SJCRH30 (cell line): ENCODE measurements around the genes FABP6, SLU7 and GABRA6.

GRCh38 chr5:157912599-157913416, 53.9 kb upstream of the CLINT1 start:
- RAMPAGE, long total RNA = no peak

GRCh38 chr5:158026178-158027048, 167.5 kb upstream of the CLINT1 start:
- RAMPAGE, long total RNA = no peak

- RAMPAGE, long total RNA = no peak
These were observed 335.7 kb upstream of the CLINT1 start for GRCh38 chr5:158194390-158195240.

DNA sequence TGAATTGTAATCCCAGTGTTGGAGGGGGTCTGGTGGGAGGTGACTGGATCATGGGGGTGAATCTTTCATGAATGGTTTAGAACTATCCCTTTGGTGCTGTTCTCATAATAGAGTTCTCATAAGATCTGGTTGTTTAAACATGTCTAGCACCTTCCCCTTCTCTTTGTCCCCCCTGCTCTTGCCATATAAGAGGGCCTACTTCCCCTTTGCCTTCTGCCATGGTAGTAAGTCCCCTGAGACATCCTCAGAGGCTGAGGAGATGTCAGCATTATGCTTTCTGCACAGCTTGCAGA, 577.7 kb upstream of the CLINT1 start:
- RAMPAGE, long total RNA = no peak

DNA sequence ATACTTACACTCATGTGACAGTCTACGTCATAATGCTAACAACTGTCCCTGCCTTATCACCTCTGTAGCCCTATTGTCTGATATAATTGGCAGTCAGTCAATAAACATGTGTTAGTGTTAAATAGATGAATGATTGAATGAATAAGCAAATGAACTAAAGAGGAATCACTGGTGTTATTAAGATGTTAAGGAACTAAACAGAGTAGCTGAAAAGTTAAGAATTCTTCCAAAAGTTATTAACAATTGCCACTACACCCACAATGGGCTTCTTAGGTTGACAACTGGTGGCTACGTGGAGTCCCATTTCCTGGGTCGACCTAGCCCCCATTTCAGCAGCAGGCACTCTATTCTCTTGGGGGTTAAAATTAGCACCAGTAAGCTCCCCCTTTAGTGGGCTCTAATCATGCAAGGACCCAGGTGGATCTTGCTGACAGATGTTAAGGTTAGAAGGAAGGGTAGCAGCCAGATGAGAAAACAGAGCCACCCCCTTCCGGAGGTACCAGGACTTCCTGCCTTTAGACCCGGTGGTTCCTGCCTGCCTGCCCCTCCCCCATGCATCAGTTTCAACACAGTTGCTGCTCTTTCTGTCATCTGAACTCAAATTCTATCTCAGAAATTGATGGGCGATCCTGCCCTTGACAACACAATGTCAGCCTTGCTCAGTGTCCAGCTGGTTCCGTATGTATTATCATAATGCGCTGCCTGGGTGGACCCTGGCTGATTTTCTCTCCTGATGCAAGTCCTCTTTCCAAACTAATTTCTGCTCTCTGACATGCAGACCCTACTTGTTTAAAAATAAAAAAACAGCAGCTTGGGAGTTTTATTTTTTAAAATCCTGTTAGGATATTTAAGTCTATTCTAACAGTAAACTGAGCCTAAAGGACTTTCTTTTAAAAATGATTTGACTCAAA, 287.4 kb downstream of the EBF1 start:
- RAMPAGE, long total RNA = no peak

DNA sequence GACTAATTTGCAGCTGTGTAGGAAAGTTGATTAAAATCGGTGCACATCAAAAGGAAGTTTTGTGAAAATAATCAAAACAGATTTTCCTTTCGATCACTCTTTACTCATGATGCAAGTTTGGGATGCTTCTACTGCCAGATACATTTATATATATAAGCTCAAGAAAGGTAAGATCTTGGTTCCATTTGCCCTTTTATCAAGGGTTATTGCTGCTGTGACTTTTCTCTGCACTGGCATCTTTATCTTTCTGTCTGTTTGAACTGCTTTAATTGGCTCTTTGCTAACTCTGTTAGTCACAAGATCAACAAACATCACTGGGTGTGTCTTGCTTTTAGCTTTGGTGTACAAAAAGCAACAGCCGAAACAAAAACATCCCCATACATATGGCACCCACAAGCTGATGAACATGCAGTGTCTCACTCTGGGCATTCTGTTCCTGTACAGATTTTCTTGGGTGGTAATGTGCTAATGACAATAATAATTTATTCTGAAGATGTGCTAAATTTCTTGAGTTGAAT, 96.8 kb downstream of the EBF1 start:
- RAMPAGE, long total RNA = no peak

- RAMPAGE, long total RNA = no peak
These were observed 13.2 kb downstream of the RNF145 start for GRCh38 chr5:159195889-159196759.

DNA sequence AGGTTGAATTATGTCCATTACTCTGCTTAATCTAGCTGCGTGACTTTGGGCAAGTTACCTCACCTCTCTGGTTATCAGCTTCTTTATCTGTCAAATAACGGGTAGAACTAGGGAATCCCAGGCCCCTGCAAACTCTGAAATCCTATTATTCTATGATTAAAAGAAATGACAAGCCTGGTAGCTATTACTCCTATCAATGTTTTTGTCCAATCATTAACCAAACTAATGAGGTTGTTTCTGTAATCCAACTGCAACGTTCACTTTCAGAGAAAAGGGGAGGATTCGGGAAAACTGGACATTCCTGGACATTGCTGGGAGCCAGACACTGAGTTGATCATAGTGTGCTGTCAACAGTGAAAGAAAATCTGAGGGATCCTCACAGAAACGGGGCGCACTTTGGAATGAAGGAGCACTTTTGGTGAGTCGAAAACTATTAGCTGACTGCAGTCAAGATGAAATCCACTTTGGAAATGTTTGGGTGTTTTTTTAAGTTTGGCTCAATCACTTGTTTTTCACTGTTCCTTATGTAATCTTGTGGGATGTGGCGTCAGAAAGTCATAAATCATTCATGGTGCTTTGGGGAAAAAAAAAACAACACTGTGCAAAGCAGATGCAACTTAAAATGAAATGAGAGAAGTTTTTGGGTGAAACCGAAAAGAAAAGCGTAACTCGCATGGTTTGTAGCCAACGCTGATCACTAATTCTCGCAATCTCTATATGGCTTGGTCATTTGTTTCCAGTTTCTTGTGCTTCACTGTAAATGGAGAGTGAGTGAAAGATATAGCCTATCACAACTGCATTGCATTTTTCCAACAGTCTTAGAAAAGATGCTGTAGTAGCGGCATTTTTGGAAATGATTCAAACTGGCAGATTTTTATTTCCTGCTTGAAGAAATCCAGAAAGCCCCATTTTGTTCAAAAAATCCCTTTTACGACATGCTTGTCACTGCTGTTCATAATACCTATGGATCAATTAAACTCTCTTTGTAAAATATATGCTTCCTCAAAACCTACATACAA, 51.2 kb upstream of the ADRA1B start:
- RAMPAGE, long total RNA = no peak

GRCh38 chr5:160061643-160062004, 52.7 kb downstream of the TTC1 start:
- RAMPAGE, long total RNA = no peak

GRCh38 chr5:160077625-160078385, 41.4 kb downstream of the PWWP2A start:
- RAMPAGE, long total RNA = no peak

DNA sequence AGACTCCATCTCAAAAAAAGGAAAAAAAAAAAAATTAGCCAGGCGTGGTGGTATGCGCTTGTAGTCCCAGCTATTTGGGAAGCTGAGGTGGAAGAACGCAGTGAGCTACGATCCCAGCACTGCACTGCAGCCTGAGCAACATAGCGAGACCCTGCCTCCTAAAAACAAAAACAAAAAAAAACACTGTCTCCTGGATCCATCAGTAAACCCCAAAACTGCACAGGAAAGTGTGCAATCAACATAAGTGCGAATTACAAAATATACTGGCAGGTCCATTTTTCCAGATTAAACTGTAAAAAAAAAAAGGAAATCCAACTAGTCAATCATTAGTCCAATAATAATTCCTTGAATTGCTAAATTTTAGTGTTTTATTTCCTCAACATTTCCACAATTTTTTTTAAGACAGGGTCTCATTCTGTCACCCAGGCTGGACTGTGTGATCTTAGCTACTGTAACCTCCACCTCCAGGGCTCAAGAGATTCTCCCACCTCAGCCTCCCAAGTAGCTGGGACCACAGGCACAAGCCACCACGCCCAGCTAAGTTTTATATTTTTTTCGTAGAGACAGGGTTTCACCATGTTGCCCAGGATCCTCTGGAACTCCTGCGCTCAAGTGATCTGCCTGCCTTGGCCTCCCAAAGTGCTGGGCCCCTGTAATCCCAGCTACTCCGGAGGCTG, 3.4 kb downstream of the PWWP2A start:
- RAMPAGE, long total RNA = no peak

- RAMPAGE, long total RNA = no peak
These were observed 14.1 kb upstream of the PWWP2A start for GRCh38 chr5:160132908-160134181.

- RAMPAGE, long total RNA = no peak
These were observed at the start of gene FABP6 for GRCh38 chr5:160229032-160229593. TSS of gene FABP6 (plus strand) at chr5:160229506.

DNA sequence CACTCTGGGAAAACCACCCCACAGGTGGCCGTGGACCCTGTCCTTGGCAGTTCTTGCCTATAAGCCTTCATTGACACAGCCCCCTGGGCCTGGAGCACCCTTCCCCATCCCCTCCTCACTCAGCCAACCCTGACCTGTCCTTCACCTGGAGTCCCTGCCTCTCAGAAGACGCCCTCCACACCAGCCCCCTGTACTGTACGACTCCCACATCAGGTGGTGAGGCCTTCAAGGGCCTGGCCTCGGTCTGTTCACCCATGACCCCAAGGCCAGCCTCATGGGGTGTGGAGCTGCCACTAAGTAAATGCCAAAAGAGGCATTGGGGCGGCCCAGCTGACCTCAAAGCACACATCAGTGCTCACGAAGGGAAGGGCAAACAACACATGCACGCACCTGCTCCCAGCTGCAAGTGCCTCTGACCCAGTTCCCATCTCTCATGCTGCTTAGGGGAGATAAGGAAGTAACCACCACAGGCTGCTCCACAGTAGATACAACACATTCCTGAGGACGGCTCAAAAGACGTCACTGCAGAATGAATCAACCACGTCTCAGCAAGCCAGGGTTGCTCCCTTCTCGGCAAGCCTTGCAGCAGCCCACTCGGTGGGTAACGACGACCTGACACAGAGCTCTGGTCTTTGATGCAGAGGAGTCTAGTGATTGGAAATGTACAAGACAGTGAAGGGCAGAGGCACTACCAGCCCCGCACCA, 31.5 kb downstream of the FABP6 start:
- RAMPAGE, long total RNA = no peak

DNA sequence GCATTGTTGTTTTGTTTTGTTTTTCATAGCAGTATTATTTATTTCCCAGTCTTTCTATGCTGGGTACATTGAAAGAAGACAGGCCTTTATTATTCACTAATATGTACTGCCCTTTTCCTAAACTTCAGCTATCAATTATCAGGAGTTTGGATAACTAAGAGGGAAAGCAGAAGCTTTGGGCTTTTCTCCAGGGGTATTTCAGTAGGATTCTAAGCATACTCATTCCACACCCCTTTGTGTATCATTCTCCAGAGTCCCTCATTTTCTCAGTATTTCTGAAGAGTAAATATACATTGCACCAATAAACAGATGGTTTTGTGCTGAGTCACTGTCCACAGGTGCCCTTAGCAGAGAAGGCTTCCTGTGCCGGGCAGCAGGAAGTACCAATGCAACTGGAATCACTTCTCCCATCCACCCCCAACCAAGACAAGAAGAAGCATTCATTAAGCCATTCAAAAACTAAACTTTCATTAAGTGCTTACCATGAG, 3.5 kb upstream of the CCNJL start:
- RAMPAGE, long total RNA = no peak

DNA sequence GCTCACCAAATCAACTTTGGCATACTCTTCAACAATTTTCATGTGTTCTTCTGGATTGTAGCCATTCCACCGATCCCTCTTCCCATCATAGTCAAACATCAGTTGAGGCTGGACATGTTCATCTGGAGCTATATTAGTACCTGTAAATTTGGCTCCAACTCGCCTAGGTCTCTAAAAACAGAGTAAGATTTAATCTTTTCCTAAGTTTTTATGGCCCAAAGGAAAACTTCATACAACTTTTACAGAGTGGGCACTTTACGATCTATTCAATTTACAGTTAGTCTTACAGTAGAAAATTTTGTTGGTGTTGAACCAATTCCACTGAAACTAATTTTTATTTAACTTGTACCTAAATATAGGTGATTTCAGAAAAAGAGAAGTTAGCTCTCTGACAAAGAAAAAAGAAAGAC, 5.4 kb downstream of the SLU7 start:
- RAMPAGE, long total RNA = no peak

DNA sequence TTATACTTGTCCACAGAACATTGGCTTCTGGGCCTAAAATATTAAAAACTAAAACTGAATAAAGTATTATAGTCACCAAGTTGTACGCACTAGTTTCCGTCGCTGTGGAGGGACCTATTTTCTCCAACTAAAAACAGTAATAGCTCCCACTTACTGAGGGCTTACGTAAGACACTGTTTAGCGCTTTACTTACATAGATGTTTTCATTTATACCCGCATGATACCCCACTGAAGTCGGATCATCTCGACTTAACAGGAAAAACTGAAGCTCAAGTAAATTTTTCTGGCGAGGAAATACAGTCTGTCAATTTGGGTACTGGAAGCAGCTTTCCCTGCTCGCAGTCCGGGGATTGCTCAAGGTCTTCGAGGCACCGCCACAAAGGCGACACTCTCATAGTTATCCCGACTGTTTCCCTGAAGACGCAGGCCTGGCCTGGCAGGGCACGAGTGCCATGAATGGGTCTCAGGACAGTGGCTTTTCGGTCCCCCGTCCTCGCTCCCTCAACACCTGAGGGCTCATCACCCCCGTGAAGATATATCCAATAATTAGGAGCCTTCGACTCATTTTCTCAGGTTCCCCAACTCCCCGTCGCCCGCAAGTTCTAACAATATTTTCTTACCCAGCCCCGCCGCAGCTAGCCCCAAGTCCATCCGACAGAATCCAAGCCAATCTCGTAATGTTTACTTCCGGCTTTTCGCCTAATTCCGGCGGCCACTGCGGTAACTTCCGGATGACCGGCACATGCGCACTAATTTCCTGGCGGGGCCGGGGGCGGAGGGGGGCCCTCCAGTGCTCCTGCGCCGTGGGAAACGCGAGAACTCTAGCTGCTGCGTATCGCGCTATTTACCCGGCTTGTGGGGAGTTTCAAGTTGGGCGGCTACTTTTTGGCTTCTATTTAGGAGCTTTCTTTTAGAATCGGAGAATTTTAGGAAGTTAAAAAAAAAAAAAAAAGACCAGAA, at the start of gene SLU7:
Gene SLU7, minus strand, starts transcription at position 679 of the 960 bp plus-strand sequence.
- RAMPAGE, long total RNA = start-site peak on the minus strand centred at position 666 of the sequence, 27 bp wide, 457 and 39 reads in 2 replicates

DNA sequence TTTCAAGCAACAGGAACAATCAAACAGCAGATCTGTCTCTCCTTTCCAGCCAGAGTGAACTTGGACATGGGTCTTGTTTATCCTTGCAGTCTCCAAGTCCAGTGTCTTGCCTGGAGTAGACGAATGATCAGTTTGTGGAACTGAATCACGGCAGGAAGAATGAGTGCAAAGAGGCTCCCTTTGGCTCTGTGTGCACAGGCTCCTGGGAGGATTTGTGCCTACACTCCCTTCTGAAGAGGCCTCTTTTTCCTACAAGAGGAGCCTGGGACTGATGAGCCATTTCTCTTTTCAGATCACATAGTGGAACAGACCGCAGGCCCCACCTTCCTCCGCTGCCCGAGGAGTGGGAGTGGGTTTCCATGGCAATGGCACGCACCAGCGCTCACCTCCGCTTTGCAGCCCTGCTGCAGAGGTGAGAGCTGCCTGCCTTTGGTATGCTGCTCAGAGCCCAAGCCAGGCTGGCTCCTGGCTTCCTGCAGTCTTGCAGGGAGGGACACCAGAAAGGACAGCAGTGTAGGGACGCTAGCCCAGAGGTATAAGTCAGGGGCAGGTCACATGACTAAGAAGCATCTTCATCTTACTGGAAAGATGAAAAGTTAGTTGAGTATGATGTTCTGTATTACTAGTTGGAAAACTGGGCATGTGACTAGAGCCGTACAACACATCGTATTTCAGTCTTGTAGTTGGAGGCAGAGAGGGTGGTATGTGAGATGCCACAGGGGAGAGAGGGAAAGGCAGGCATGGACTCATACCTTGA, 12.3 kb downstream of the PTTG1 start:
- RAMPAGE, long total RNA = no peak

DNA sequence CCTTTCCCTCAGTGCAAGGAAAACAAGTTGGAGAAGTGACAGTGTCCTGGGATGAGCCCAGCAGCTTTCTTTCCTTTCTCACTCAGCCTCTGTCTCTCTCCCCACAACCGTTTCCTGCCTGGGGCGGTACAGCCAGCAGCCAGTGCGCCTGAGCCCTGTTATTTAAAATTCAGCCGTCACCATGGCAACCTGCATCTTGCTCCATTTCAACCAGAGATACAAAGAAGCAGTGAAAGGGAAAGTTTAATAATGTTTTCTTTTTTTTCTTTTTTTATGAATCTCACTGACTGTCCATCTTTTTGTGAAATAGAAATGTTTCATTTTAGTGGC, 85.0 kb downstream of the PTTG1 start:
- RAMPAGE, long total RNA = no peak

DNA sequence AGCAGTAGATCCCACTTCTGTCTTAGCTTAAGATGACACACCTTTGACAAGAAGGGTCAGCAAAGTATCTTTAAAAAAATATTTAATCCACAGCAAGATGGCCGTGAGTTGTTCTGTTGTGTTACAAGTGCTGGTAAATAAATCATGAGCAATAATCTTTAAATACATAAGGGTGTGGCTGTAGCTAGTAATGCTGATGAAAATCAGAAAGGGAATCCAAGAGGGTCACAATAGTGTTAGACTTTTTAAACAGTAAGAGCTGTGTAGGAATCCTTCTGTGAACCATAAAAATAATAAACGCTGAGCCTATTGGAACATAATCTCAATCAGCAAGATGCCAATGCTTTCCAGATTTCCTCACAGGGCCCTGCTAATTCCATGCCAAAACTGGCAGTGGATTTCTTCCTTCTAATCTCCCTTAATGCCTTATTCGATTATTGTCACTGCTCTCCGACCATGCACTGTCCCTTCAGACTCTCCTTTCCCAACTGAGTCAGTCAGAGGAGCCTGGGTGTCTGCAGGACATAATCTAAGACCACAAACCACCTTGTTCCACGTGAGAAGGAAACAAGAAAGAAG, at the start of gene GABRA6:
Gene GABRA6, plus strand, starts transcription at position 496 of the 579 bp plus-strand sequence.
- RAMPAGE, long total RNA = no peak